Ishikawa (cell line): ENCODE measurements around a stretch of chr1.

- RRBS: 4% methylated on average over 5 of the region's 11 CpGs
These were observed 82.4 kb upstream of the PROX1 start for GRCh38 chr1:213905387-213905732.

DNA sequence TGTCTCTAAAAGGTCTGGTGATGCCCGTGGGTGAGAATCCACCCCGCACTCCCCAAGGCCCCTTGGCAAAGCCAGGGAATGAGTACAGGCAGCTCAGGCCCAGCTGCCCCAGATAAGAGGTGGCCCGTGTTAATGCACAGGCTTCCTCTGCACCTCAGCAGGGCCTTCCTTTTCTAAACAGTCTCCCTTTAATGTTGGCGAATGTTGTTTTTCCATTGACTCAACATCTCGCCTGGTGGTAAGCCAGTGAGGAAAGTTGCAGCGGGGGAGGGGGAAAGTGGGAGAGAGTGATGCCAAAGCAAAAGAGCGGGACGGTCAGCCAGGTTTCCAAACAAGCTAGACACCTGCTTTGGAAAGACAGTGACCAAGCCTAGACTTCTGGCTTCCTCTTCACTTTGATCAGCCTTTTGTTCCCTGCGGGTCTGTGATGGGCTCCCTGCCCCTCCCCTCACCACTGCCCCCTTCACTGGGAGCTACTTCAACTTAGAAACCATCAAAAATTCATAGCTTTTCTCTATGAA lies 10.3 kb upstream of the PROX1 start:
- RRBS: no CpG with 5 or more reads among the region's 9 CpGs

DNA sequence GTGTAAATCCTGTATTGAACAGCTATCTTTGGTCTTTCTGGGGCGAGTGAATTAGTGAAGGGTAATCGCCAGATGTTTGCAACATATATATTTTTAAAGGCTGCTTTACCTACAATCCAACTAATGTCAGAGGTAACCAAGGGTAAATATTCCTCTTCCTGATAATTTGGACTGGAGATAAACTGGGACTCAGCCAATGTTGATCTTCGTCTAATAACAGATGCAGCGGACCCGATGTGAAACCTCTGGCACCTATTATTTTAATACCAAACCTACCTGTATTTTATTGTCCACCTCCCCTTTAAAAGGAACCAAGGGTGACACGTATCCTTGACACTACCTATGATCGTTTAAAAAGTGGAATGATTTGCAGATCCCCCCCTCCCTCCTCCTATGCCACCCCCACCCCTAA lies 741 bp upstream of the PROX1 start:
- RRBS: no CpG with 5 or more reads among the region's 7 CpGs

DNA sequence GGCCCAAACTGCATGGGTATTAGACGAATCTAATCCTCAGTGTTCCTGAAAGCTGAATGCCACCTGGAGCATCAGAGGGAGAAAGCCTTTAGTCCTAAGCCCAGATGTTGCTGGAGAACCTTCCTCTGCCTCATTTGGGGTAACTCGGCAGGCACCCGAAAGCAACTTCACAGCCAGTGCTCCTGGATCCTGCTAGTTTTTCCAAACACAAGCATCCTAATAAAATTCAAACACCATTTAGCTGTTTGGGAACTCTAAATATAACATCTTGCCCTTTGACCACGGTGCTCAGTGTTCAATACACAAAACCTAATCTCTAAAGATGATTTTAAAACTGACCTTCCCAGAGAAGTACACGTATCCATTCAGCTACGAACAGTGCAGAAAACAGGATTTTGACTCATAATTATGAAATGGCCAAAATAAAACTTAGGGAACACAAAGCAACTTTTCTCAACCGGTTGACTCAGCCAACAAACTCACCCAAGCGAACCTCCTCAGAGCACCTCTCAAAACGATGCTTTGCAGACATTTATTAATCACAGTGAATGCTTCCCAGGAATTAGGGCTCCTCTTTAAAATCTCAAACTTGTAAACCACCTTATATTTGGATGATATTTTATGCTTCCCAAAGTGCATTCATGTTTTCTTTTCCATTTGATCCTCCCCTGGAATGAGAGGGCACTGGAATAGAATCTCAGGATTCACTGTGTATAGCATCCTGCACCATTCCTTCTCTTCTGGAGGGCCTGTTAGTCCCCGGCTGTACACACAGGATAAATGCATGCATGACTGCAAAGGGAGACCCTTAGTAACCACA lies 40.5 kb downstream of the PROX1 start:
- RRBS: no CpG with 5 or more reads among the region's 10 CpGs

DNA sequence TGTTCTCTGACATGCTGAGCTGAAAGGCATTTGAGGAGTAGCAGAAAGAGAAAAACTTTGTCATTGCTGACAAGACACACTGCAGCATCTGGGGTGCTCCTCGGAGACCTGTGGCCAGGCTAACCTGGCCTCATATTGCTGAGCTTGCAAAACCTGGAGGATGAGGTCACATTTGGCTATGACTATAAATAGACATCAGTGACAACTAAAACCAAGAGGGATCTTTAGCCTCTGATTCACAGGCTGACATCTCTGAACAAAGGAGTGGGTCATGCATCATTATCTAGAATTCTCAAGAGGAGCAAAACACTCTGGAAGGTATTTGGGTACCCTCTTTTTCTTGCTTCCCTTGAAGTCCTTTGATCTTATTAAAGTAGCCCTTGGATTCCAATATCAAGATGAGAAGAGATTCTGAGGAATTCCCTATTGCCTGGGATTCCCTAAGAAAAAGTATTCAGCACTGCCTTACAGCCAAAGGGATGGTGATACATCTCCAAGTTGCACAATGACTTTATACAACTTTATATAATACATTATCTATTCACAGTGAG lies 83.8 kb downstream of the PROX1 start:
- RRBS: no CpG with 5 or more reads among the region's 1 CpG

DNA sequence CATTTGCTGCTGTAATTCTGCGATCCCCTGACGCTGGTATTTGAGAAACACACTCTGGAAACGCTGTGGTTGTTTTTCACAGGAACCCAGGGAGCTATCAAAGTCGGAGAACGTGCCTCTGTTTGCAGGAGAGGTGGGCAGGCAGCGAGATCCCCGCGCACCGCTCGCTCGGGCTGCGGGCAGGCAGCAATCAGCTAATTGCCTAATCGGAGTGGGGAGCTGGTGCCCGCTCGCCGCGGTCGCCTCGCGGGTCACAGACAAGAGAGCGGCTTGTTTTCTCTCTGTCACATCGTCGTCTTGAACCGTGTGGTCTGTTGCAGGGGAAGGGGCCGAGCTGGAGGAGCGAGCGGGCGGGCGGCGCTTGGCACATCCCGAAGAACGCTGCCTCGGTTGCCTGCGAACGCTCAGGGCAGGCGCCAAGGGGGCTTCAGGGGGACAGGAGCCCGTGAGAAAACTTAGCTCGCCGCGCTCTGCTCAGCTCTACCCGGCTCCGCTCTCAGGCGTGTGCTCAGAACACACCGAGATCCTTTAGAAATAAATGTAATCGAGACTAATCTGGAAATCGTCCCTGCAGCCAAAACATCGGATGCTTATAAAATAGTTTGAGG lies 93.7 kb upstream of the SMYD2 start:
- RRBS: no CpG with 5 or more reads among the region's 47 CpGs

GRCh38 chr1:214216627-214217181 lies 64.3 kb upstream of the SMYD2 start:
- RRBS: no CpG with 5 or more reads among the region's 1 CpG

DNA sequence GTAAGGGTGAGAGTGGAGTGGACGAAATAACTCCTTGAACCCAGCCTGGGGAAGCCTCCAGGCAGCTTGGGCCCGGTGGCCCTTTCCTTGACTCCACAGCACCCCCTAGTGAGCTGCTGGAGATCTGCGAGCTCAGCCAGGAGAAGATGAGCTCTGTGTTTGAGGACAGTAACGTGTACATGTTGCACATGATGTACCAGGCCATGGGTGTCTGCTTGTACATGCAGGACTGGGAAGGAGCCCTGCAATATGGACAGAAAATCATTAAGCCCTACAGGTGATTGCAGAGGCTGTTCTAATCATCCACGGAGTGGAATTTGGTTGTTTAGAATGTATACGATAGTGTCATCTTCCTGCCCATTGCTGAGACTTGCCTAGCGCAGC lies 50.9 kb downstream of the SMYD2 start:
- RRBS: no CpG with 5 or more reads among the region's 7 CpGs

DNA sequence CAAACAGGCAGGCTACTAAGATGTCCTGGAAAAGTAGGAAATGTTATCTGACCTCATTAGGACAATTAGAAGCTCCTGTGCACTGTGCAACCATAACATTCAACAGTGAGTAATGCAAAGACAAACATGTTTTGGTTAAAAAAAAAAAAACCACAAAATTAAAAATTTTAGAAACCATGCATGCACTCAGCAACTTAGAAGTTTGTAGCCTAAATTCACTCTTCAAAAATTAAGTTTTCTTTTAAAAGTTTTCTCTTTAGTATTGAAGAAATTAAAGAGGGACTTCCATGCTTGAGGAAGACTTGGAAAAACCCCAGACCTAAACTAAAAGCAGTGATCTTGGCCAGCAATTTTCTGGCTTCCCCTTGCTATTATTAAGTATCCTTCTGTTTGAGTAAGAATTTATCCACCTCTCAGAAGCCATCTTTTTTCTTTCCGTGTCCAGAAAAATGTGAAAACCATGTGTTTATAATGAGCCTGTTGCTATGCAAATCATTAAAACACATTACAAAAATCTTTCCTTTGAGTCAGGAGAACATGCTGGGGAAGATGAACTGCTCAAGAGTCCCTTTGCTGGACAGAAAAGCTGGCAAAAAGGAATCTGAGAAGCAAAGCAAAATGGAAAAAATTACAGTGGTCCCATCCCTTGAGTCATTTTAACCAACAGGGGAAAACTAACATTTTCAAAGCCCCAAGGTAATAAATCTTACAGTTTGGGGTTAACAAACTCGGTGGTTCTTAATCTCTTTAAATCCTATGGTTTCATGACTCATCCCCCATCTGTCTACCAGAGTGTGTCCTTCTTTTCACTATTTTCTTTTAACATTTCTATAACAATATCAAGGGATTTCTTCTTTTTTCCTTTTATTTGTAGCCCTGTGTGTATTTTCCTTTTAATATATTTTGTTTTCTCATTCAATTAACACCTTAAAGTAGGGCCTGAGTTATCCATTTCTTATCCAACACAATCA lies 105.7 kb downstream of the PTPN14 start:
- RRBS: no CpG with 5 or more reads among the region's 2 CpGs

DNA sequence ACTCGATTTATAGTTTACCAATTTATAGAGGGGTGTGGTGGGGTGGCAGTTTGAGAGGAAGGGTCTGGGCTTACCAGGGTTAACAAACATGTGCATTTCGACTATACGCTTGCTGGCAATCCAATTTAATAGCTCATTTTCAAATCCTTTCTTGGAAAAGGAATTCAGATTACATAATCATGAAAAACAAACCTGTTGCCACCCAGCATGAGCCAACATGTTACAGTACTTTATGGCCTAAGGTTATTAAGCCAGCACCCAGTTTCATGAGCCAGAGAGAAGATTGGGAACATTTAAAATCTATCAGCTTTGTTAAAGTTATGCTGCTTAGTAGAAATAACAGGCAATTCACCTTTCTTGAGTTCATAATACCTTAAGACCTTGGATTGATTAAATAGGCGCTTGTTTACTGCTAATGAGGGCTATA lies 22.6 kb upstream of the PTPN14 start:
- RRBS: no CpG with 5 or more reads among the region's 4 CpGs

DNA sequence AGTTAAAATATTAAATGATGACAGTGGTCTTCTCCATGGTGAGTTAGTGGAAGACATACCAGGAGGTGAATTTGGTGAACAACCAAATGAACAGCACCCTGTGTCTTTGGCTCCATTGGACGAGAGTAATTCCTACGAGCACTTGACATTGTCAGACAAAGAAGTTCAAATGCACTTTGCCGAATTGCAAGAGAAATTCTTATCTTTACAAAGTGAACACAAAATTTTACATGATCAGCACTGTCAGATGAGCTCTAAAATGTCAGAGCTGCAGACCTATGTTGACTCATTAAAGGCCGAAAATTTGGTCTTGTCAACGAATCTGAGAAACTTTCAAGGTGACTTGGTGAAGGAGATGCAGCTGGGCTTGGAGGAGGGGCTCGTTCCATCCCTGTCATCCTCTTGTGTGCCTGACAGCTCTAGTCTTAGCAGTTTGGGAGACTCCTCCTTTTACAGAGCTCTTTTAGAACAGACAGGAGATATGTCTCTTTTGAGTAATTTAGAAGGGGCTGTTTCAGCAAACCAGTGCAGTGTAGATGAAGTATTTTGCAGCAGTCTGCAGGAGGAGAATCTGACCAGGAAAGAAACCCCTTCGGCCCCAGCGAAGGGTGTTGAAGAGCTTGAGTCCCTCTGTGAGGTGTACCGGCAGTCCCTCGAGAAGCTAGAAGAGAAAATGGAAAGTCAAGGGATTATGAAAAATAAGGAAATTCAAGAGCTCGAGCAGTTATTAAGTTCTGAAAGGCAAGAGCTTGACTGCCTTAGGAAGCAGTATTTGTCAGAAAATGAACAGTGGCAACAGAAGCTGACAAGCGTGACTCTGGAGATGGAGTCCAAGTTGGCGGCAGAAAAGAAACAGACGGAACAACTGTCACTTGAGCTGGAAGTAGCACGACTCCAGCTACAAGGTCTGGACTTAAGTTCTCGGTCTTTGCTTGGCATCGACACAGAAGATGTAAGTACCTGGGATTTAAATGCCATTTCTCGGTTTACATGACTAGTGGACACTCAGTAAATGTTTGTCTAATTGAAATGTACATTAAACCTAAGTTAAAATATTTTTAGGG lies 39.7 kb downstream of the CENPF start:
- RRBS: no CpG with 5 or more reads among the region's 18 CpGs

GRCh38 chr1:215595809-215596776 lies 29.0 kb downstream of the KCTD3 start:
- RRBS: no CpG with 5 or more reads among the region's 1 CpG

- RRBS: no CpG with 5 or more reads among the region's 8 CpGs
These were observed 36.9 kb downstream of the KCTD3 start for GRCh38 chr1:215604036-215604370.

- RRBS: no CpG with 5 or more reads among the region's 8 CpGs
These were observed 240.3 kb downstream of the TGFB2 start for GRCh38 chr1:218585266-218585994.

- RRBS: no CpG with 5 or more reads among the region's 4 CpGs
These were observed 84.8 kb upstream of the LYPLAL1 start for GRCh38 chr1:219088716-219089432.

DNA sequence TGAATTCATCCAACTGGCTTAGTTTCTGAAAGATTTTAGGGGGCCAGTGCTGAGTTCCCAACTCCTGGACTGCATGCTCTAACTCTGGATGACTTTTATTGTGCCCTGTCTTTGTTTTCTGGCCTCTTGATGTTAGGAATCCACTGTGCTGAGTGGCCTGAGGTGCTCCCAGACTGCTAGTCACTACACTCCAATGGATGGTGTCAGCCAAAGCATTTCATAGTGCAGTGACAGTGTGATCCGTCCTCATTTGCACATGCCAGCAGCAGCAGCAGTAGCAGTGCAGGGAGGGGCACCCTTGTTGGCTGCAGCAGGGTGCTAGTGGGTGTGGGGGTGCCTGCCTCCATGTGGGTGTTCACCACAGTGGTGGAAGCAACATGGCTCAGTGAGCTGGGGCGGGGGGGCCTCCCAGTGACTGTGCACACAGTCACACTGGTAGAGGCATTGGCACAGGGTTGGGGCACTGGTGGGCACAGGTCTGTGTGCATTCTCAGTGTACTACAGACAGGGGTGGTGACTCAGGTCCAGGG lies 214.1 kb downstream of the ZC3H11B start:
- RRBS: no CpG with 5 or more reads among the region's 2 CpGs

DNA sequence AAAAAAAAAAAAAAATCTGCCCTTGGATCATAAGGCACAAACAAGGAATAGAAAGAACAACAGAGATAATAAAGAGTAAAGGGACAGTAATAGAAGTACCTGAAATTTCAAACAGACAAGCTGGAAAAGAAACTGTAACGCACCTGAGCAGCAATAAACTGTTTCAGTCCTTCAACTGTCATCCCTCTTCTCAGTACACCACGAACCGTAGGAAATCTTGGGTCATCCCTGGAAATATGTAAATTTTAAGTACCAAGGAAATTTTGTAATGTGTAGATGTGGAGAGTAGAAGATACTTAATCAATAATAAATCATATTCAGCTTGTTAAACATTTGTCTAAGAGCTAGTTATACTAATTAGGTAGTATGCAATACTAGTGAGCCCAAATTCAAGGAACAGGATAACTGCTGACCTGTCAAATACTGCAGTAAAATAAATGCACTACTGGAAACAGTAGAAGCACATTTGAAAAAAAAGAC lies 27.4 kb downstream of the EPRS1 start:
- RRBS: no CpG with 5 or more reads among the region's 3 CpGs

DNA sequence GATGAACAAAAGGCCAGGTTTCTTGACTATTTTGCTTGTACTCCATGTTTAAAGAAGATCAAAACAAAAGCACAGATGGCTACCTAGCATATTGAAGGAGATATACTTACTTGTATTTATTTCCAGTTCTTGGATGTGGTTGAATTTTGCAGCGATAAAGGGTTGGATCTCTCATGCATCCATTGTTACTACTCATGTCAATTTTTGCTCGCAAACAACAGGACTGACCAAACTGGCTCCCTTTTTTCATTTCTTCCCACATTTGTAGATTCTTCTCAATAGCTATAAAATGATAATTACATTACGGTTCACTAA lies 24.1 kb downstream of the EPRS1 start:
- RRBS: no CpG with 5 or more reads among the region's 3 CpGs

DNA sequence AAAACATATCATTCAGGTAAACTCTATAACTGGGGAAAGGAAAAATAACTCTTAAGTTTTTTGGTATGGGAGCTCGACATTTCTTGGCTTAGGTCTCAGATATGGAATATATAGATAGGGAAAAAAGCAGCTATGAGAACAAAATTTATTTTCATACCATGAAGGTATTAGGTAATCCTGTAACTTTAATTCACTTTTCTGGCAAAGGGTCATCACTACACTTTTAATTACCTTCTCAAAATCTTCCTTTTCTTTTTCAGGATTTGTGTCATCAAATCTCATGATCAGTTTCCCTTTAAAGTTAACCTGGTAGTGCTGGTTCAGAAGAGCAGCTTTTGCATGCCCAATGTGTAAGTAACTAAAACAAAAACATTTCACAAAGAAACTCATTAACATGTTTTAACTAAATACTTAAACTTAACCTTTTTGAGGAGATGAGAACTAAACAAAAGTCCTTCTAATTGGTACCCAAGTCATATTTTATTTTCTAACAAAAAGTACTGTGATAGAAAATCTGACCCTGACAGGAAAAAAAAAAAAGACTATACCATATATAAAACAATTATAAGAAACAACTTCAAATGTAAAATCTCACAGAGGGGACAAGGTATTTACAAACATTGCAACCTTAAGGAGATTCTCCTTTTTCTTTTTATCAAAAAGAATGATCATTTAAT lies 21.3 kb downstream of the EPRS1 start:
- RRBS: no CpG with 5 or more reads among the region's 1 CpG

DNA sequence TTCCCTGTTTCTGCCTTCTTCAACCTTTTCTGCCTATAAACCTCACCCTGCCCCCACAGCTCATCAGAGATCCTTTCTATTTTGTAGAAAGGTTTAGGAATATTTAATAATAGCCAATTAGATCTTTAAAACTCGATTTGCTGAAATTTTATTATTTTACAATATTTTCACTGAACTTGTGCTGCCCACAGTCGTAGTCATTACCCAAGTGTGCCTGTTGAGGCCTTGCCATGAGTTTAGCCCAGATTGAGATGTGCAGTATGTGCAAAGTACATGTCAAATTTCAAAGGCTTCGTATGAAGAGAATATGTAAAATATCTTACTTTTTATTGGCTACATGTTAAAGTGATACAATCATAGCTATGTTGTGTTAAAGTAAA lies 422 bp upstream of the IARS2 start:
- RRBS: no CpG with 5 or more reads among the region's 3 CpGs